SK-N-SH (cell line): ENCODE results near the genes ZNF177 and ICAM3.

GRCh38 chr19:9362854-9363475 is at the start of gene ZNF177:
ZNF177 (plus strand) TSS chr19:9363013.
- RRBS, result 4% methylated on average over 14 of the region's 38 CpGs
CAGE:
- cytosol, long polyA plus RNA, result start-site peak on the plus strand at chr19:9362993-9363050, 44 and 48 reads in 2 replicates
- long polyA plus RNA, result no peak
- nucleus, long polyA plus RNA, result start-site peak on the plus strand at chr19:9362993-9363037, 105 and 30 reads in 2 replicates

DNA sequence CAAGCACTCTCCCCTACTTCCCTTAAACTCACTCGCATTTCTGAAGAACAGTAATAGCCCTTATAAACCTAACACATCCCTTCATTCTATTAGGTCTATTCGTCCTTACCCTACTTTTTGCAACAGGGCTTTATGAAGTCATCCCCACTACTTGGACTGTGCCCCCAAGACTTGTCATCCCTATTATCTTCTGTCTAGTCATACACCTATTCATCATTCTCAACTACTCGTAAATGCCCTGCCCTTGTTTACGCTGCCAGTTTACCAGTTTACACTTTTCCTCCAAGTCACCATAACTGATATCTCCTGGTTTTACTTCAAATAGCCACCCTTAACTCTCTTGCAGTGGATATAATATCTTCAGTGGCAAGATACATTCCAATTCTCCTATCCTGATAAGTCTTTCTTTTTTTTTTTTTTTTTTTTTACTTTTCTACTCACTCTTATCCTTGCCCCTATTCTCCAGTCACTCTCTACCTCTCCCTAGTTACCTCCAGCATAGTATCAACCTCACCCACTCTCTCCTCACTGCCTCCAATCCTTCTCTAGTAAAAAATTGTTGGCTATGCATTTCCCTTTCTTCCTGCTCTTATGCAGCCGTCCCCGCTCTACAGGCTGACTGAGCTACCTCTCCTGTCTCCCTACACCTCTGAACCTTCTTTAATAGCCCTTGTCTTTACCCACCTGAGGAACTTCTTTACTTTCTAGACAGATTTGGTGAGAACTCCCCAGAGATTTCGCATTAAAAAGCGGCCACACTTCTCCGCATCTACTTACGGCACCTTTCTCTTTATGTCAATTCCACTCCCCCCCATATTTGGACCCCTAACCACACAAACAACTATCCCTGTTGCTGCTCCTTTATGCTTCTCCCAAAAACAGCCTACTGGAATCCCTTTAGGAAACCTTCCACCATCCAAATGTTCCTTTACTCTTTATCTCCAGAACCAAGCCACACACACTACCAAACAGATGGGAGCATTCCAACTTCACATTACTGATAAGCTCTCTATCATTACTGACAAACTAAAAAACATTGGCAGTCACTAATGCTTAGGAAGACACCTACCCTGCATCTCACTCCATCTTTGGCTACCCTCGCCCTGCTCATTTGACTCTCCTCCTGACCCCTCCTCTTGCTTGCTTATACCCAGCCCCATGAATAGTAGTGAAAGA is 19.0 kb downstream of the ZNF846 start:
- RRBS, result no CpG with 5 or more reads among the region's 11 CpGs
CAGE:
- cytosol, long polyA plus RNA, result no peak
- long polyA plus RNA, result no peak
- nucleus, long polyA plus RNA, result no peak

DNA sequence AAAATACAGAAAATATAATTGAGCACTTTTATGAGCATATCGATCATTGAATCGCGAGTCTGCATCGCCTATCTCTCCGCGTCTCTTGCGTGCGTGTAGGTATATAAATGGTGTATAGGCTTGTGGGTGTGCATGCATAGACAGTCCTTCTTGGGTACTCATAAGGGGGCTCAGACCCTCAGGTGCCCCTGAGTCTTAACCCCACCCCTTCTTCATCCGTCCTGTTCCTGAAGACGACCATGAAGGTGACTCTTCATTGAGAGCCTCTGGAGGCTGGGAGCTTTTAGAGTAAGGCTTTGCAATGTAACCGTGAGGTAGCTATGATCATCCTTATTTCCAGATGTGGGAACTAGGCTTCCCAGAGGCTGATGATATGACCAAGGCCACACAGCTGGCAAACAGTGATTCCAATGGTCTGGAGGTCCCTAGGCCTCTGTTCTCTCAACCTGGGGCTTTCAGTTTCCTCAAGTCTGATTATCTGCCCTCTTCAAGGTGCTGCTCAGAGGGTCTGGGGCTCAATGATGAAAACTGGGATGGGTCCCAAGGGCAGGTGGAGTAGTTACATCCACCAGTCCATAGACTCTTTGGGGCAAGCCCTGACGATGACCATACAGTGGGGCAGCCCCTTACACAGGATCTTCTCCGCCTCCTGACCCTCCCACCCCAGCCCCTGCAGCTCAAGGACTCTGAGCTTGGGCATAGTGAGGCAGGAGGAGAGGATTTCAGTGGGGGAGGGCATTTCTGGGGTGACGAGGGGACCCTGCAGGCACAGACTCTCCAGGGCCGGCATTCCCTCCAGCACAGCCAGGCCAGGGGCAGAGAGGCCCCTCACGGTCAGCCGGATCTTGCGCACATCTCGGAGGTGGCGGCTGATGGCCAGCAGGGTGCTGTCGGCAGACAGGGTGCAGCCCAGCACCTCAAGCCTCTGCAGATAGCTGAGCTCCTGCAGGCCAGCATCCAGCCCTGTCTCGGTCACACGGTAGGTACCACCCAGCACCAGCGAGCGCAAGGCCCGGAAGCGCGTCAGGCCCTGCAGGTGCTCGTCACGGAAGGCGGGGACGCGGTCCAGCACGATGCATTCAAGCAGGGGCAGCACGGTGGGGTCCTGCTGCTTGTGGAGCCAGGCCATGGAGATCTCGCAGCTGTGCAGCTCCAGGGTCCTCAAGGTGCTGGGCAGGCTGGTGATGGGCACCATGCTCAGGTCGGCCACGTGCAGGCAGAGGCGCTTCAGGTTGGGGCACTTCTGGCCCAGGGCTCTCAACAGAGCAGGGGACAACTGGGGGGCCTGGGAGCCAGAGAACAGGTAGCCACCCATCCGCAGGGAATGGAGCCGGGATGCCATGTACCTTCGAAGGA is 8.1 kb downstream of the FBXL12 start:
- RRBS, result 82% methylated on average over 3 of the region's 42 CpGs
CAGE:
- cytosol, long polyA plus RNA, result no peak
- long polyA plus RNA, result no peak
- nucleus, long polyA plus RNA, result no peak

DNA sequence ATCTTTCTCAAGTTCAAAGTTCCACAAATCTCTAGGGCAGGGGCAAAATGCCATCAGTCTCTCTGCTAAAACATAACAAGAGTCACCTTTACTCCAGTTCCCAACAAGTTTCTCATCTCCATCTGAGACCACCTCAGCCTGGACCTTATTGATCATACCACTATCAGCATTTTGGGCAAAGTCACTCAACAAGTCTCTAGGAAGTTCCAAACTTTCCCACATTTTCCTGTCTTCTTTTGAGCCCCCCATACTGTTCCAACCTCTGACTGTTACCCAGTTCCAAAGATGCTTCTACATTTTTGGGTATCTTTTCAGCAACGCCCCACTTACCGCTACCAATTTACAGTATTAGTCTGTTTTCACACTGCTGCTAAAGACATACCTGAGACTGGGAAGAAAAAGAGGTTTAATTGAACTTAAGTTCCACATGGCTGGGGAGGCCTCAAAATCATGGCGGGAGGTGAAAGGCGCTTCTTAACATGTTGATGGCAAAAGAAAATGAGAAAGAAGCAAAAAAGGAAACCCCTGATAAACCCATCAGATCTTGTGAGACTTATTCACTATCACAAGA is 2.3 kb downstream of the FBXL12 start:
- RRBS, result no CpG with 5 or more reads among the region's 4 CpGs
CAGE:
- cytosol, long polyA plus RNA, result no peak
- long polyA plus RNA, result no peak
- nucleus, long polyA plus RNA, result no peak

DNA sequence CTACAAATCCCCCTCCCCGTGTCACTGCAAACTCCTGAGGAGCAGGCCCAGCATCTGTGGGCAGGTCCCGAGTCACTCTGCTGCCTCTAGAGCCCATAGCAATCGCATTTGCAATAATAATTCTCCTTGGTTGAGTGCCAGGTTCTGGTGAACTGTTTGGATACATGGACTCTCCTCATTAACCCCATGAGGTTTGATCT is 910 bp downstream of the PIN1 start:
- RRBS, result no CpG with 5 or more reads among the region's 3 CpGs
CAGE:
- cytosol, long polyA plus RNA, result no peak
- long polyA plus RNA, result no peak
- nucleus, long polyA plus RNA, result no peak

GRCh38 chr19:10001805-10002475 is 8.4 kb downstream of the COL5A3 start:
- RRBS, result no CpG with 5 or more reads among the region's 9 CpGs
CAGE:
- cytosol, long polyA plus RNA, result no peak
- long polyA plus RNA, result no peak
- nucleus, long polyA plus RNA, result no peak

DNA sequence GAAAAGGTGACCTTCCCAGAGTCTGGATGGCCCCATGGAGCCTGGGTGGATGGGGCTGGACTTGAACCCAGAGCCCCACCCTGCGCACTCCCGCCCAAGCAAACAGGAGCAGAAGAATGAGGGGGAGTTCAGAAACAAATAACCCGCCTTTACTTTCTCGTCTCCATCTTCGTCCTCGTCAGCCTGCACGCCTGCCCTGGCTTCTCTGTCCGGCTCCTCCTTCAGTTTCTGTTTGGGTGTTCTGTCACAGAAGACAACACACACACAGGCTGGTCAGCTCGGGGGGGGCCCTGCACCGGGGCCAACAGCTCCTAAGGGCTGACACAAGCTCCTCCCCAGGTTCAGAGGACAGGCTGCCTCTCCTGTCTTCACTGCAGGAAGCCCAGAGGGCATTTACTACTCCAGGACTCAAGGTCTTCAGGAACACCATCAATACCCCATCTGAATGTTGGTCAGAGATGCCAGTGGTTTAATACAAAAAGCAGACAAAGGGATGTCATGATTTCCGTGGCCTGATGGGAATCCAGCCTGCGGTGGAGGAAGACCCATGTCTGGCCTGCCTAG is 28.2 kb downstream of the DNMT1 start:
- RRBS, result 98% methylated on average over 3 of the region's 12 CpGs
CAGE:
- cytosol, long polyA plus RNA, result no peak
- long polyA plus RNA, result no peak
- nucleus, long polyA plus RNA, result no peak

GRCh38 chr19:10279170-10279710 is 7.5 kb upstream of the ICAM4 start:
- RRBS, result no CpG with 5 or more reads among the region's 5 CpGs
CAGE:
- cytosol, long polyA plus RNA, result no peak
- long polyA plus RNA, result no peak
- nucleus, long polyA plus RNA, result no peak

DNA sequence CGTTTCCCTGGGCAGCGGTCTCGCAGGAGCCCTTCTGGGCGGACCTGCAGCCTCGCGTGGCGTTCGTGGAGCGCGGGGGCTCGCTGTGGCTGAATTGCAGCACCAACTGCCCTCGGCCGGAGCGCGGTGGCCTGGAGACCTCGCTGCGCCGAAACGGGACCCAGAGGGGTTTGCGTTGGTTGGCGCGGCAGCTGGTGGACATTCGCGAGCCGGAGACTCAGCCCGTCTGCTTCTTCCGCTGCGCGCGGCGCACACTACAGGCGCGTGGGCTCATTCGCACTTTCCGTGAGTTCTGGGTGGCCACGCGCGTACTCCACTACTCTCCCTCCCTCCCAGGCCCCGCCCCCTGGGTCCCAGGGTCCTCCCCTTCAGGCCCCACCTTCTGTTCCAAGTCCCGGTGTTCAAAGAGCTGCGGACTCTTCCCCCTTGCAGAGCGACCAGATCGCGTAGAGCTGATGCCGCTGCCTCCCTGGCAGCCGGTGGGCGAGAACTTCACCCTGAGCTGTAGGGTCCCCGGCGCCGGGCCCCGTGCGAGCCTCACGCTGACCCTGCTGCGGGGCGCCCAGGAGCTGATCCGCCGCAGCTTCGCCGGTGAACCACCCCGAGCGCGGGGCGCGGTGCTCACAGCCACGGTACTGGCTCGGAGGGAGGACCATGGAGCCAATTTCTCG is 1.4 kb downstream of the ICAM5 start:
- RRBS, result 3% methylated on average over 27 of the region's 67 CpGs
CAGE:
- cytosol, long polyA plus RNA, result no peak
- long polyA plus RNA, result no peak
- nucleus, long polyA plus RNA, result no peak

- RRBS, result 35% methylated on average over 8 of the region's 13 CpGs
CAGE:
- cytosol, long polyA plus RNA, result no peak
- long polyA plus RNA, result no peak
- nucleus, long polyA plus RNA, result no peak
Measured at GRCh38 chr19:10316358-10316891, 610 bp upstream of the FDX2 start.

GRCh38 chr19:10335710-10336179 is 2.4 kb upstream of the RAVER1 start:
- RRBS, result 88% methylated on average over 8 of the region's 19 CpGs
CAGE:
- cytosol, long polyA plus RNA, result no peak
- long polyA plus RNA, result no peak
- nucleus, long polyA plus RNA, result no peak

GRCh38 chr19:10339319-10339985 is at the start of gene ICAM3:
ICAM3 (minus strand) TSS chr19:10339624.
- RRBS, result no CpG with 5 or more reads among the region's 15 CpGs
CAGE:
- cytosol, long polyA plus RNA, result no peak
- long polyA plus RNA, result no peak
- nucleus, long polyA plus RNA, result no peak

GRCh38 chr19:10398462-10399253 is 4.7 kb downstream of the CDC37 start:
- RRBS, result no CpG with 5 or more reads among the region's 16 CpGs
CAGE:
- cytosol, long polyA plus RNA, result no peak
- long polyA plus RNA, result no peak
- nucleus, long polyA plus RNA, result no peak

DNA sequence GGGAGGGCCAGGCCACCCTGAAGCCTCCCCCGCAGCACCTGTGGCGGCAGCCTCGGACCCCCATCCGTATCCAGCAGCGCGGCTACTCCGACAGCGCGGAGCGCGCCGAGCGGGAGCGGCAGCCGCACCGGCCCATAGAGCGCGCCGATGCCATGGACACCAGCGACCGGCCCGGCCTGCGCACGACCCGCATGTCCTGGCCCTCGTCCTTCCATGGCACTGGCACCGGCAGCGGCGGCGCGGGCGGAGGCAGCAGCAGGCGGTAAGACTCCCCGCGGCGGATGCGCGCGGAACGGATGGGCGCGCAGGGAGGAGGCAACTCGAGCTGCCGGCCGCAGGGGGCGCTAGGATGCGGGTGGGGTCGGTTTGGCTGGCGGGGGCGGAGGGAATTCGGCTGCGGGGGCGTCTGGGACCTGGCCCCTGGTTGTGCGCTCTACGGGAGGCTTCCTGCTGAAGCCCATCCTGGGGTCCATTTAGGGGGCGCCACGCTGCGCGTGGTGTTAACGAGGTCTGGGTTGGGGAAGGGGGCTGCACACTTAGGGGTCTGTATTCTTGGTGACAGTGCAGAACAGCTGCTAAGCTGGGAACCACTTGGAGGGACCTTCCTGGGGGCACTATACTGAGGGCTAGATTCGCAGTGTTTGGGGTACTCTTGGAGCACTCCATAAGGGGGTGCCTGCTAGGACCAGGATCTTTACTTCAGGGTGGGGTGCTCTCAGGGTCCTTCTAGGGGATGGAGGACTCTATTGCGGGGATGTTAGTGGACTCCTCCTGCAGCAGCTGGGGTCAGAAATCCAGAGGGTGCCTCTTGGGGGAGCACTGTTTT is 698 bp downstream of the PDE4A start:
- RRBS, result 1% methylated on average over 16 of the region's 62 CpGs
CAGE:
- cytosol, long polyA plus RNA, result no peak
- long polyA plus RNA, result no peak
- nucleus, long polyA plus RNA, result no peak

DNA sequence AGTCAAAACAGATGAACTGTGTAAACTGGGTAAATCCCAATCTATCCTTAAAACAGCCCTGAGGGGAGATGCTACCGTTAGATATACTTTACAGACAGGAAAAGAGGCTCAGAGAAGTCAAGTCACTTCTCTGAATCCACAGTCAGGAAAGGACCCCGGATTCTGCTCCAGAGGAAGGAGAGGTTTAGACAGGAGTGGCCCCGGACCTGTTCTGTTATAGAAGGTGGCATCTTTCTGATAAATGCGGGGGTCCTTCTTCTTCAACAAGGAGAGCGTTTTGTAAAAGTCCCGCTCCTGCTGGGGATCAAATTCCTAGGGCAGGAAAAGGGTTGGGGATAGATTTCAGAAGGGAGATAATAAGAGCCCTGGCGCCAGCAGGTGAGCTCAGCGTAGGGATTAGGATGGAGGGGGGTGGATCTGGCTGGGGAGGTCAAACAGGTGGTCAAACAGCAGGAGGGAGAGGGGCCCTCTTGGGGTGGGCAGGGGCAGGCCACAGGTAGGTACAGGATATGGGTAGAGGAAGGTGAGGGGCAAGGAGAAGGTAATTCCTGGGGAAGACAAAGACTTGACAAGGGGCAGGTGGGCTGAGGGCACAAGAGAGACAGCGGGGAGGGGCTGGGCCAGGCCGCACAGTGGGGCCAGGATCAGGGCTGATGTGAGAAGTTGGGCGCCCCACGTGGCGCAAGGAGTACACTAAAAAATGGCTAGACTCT is 931 bp downstream of the KRI1 start:
- RRBS, result no CpG with 5 or more reads among the region's 13 CpGs
CAGE:
- cytosol, long polyA plus RNA, result no peak
- long polyA plus RNA, result no peak
- nucleus, long polyA plus RNA, result no peak

DNA sequence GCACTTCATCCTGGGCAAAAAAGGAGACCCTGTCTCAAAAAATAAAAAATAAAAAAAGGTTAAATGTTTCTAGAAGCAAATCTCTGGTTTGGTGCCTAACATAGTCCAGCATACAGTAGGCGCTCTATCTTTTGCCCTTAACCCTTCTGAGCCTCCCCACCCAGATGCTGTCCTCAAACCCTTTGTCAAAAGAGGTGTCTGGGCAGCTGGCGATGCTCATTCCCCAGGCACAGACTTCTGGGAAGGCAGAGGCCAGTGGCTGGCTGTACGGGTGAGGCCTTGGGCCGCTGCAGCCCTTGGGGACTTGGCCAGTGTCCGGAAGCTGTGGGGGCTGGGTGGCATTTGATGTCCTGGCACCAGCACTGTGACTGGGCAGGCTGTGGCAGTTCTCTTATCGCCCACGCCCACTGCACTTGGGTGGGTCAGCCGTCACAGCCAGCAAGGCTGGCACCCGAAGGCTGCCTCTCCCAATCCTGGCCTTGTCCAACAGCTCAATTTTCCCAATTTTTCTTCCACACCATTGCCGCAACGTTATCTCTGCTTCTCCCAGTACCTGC is 12.9 kb upstream of the SLC44A2 start:
- RRBS, result no CpG with 5 or more reads among the region's 11 CpGs
CAGE:
- cytosol, long polyA plus RNA, result no peak
- long polyA plus RNA, result no peak
- nucleus, long polyA plus RNA, result no peak

DNA sequence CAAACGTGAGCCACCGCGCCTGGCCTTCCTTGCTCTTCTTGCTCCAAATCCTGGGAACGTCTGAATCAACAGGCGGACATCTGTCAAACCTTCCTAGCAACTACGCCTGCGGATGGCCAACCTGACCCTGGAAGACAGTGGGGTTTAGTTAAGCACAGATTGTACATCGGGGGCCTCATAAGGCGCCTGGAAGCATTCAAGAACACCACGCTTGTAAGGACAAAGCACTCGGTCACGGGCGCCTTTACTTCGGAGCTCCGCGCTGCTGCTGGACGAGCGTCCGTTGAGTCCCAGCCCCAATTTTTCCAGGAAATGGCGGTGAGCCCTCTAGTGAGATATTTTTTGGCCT is 1.0 kb upstream of the ILF3 start:
- RRBS, result no CpG with 5 or more reads among the region's 20 CpGs
CAGE:
- cytosol, long polyA plus RNA, result no peak
- long polyA plus RNA, result no peak
- nucleus, long polyA plus RNA, result no peak

- RRBS, result no CpG with 5 or more reads among the region's 19 CpGs
CAGE:
- cytosol, long polyA plus RNA, result no peak
- long polyA plus RNA, result no peak
- nucleus, long polyA plus RNA, result start-site peak on the plus strand at chr19:10691707-10692214, 948 and 2,518 reads in 2 replicates
Measured at GRCh38 chr19:10691440-10692327, 9.6 kb upstream of the QTRT1 start.

- RRBS, result 99% methylated on average over 8 of the region's 41 CpGs
CAGE:
- cytosol, long polyA plus RNA, result no peak
- long polyA plus RNA, result no peak
- nucleus, long polyA plus RNA, result no peak
Measured at GRCh38 chr19:10712546-10713515, 5.0 kb upstream of the DNM2 start.

DNA sequence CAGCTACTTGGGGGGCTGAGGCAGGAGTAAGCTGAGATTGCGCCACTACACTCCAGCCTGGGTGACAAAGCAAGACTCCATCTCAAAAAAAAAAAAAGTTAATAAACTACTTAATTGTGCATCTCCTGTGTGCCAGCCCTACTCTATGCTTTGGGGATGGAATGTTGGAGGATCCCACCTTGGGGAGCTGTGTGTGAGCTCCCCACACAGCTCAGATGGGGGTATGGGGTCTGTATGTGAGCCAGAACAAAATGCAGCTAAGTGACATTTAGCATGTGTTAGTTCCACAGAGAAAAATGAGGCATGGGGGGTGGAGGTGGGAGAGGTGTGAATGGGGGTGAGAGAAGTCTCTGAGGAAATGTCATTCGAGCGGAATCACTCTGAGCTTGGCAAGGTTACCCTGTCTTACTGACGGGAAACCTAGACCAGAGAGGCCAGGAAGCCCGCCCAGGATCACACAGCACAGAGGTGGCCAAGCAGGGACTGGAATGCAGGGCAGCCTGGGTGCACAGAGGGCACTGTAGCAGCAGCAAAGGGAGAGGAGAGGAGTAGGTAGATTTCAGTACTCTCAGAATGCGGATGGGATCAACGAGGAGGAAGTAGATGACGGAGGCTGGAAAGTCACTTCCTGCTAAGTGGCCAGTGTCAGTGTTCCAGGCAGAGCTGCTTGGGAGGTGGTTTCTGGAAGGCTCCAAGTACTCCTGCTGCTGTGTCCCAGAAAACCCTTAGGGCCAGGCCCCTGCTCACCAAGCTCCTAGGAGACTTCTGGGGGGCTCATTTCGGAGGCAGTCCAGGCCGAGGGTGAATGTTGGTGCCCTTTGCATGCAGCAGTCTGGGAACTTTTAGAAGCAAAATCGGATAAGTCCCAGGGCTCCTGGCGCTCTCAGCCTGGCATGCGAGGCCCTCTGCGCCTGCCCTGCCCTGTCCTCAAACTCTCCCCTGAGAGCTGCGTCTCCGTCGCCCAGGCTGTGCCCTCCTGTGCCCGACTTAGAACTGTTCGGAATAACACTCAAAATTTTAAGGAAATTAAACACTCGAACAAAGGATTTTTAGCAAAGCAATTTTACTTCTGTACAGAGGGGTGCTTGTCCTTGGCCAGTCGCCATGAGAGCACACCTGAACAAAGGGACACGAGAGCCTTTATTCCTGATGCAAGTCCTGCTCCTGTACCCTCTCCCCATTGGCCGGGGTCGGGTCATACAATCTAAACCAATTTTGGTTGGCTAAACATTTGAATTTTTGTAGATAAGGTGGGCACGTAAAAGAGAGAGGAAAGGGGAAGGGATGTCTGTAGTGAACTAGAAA is 33.4 kb downstream of the DNM2 start:
- RRBS, result no CpG with 5 or more reads among the region's 25 CpGs
CAGE:
- cytosol, long polyA plus RNA, result no peak
- long polyA plus RNA, result no peak
- nucleus, long polyA plus RNA, result no peak